Gastroesophageal sphincter (tissue), 4 donors: ENCODE measurements around a stretch of chr7.

DNA sequence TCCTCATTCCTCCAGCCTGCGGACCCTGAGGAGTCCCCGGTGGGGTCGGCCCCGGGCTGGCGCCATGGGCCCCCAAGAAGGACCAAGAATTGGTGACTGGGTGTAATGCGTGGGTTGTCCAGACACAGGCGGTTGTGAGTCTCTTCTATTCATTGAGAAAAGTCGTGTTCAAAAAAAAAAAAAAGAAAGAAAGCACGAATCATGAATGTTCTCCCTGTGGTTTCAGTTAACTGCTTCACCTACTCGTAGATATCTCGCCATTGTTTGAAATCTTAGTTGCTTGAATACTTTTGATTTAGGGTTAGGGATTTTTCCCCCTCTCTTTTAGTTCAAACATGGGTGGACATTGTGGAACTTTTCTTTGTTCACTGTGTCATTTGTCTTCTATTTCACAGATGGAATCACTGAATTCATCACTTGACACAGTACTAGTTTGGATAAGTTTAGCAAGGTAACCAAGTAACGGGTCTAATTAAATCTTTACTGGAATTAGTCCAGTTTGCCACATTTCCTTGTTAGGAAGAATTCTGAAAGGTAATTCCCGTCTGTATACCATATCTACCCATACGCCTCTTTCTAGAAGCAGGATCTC is 746 bp downstream of the STARD3NL start:
- PRO-cap, result unidirectional peak, minus-strand start at position 91 of the sequence; unidirectional peak, minus-strand start at position 136 of the sequence
- RAMPAGE, long total RNA, 4 experiments, result no peak in any of the 4 experiments

- PRO-cap, result no peak
- RAMPAGE, long total RNA, 4 experiments, result no peak in any of the 4 experiments
Measured at GRCh38 chr7:38304429-38304951, 126.4 kb downstream of the STARD3NL start.

- PRO-cap, result no peak
- RAMPAGE, long total RNA, 4 experiments, result no peak in any of the 4 experiments
Measured at GRCh38 chr7:38366496-38367132, 188.6 kb downstream of the STARD3NL start.

DNA sequence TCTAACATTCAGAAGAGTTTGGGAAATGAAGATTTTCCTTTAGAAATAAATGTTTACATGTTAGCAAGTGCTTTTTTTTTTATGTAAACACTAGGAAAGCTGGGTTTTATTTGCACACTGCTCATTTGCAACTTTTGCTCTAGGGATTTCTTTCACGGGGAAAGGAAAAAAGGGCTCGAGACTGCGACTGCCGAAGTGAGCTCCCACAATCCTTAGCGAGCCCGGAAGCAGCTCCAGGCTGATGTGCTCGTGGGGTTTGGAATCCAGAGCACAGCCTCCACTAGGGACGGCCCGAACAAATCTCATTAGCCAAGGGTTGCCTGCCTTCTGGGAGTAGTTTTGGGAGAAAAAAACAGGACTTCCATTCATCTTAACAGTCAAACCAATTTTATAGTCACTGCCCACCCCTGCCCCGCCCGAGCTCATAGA is 107.9 kb upstream of the YAE1 start:
- PRO-cap, result no peak
- RAMPAGE, long total RNA, 4 experiments, result no peak in any of the 4 experiments

DNA sequence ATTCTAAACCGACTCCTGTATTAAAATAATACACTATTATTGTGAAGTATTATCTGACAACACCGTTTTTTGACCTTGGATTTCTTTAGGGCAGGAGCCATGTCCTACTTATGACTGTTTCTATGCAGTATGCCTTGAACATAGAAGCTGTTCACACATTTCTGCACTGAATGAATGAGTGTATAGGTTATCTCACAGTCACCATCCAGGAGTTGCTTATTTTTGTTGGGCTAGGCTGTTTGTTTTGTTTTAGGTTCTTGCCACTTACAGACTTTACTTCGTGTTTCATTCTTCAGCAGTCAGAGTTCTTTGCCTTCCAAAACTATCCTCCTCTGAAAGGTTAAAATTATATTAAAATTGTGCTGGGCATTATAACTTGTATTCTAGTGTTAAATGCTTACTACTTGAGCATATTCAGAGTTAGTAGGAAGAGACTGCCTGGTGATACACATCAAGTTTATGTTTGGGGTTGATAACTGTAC is 1.6 kb downstream of the RALA start:
- PRO-cap, result no peak
- RAMPAGE, long total RNA, 4 experiments, result no peak in any of the 4 experiments

- PRO-cap, result no peak
- RAMPAGE, long total RNA, 4 experiments, result start-site peak on the plus strand in 2 of 4 experiments, at chr7:39987601-39988185 at its widest, 29 to 54 reads per replicate
Measured at GRCh38 chr7:39987570-39988289, 37.7 kb downstream of the CDK13 start.

- PRO-cap, result no peak
- RAMPAGE, long total RNA, 4 experiments, result start-site peak on the plus strand in 1 of 4 experiments, at chr7:40057304-40057607 at its widest, 11 reads per replicate
Measured at GRCh38 chr7:40057227-40057945, 77.0 kb downstream of the MPLKIP start.

GRCh38 chr7:40093870-40095187 is 40.1 kb downstream of the MPLKIP start:
- PRO-cap, result no peak
- RAMPAGE, long total RNA, 4 experiments, result start-site peak on the plus strand in 1 of 4 experiments, at chr7:40094148-40094937 at its widest, 12 reads per replicate

- PRO-cap, result no peak
- RAMPAGE, long total RNA, 4 experiments, result no peak in any of the 4 experiments
Measured at GRCh38 chr7:40218649-40219033, 83.8 kb downstream of the SUGCT start.

GRCh38 chr7:40546928-40547548 is 412.2 kb downstream of the SUGCT start:
- PRO-cap, result no peak
- RAMPAGE, long total RNA, 4 experiments, result start-site peak on the plus strand in 1 of 4 experiments, at chr7:40546989-40547083 at its widest, 5 reads per replicate

DNA sequence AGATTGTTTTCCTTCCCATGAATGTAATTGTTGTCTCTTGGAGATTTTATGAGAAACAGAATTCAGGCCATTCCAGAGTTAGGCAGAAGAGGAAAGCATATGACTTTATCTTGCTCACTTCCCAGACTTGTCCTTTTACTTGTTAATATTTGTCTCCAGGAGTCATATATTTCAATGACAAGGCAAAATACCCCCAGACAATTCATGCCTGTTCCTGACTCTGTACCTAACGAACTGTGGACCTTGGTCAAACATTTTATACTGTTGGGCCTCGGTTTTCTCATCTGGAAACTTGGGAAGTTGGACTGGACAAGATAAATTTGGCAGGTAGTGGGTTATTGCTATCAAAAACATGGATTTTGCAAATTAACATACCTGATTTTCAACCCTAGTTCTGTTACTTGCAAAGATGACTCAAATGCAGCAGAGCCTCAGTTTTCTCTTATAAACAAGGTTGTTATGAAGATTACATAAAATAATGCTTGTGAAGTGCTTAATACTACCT is 674.0 kb downstream of the SUGCT start:
- PRO-cap, result no peak
- RAMPAGE, long total RNA, 4 experiments, result no peak in any of the 4 experiments

GRCh38 chr7:41418415-41418773 is 284.5 kb downstream of the INHBA start:
- PRO-cap, result no peak
- RAMPAGE, long total RNA, 4 experiments, result no peak in any of the 4 experiments

DNA sequence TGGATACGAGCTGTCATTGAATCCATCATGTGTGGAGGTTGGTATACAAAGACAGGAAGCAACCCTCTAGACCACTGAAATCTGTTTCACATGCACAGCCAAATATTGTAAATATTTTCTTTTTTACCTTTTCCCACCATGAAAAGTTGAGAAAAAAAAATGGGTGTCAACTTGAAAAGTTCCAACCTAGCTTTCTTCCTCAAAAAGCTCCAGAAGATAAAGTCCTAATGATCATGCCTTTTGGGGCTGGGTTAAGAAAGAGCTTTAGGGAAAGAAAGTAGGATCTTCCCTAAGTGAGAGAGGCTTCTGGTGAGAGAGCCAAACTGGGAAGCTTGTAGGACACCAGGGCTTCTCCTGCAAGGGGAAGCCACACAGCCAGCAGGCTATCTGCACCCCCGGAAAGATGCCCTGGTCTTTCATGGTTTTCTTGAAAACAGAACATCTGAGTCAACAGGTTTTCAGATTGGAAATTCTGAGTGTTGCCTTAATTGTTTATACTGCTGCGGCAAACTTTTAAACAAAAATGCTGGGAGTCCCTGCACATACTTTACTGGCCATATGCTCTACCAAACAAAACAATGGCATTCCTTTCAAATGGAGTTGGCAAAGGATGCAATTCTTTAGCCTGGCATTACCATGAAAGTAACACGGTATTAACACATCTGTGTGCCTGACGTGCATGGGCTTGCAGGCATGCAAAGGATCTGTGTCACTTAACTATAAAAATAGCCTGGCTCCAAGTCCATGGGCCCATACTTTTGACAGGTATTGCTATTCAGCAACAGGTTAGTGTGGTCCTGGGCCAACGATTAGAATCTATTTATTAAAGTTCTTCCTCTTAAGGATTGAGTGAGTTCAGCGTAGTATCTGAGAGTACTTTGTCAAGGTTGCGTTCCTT is 4.3 kb downstream of the INHBA start:
- PRO-cap, result no peak
- RAMPAGE, long total RNA, 4 experiments, result no peak in any of the 4 experiments

DNA sequence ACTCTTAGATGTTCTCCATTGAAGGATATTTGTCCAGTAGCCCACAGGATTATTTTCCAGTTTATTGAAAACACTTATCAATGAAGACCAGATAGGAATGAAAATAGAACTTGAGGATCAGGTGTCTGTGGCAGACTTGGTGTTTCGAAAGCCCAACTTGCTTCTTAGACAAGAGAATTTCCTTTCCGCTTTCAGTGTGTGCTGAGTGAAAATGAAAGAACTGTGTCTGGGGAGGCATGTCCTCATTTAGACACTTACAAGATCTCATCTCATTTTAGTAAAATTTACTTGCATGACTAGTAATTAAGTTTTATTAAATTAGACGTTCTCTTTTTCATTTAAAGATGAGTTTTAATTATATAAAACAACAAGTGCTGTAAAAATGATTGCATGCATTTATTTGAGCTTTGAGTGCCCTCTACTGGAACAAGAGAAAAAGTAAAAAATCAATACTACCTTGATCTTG is 29.1 kb upstream of the INHBA start:
- PRO-cap, result no peak
- RAMPAGE, long total RNA, 4 experiments, result no peak in any of the 4 experiments

DNA sequence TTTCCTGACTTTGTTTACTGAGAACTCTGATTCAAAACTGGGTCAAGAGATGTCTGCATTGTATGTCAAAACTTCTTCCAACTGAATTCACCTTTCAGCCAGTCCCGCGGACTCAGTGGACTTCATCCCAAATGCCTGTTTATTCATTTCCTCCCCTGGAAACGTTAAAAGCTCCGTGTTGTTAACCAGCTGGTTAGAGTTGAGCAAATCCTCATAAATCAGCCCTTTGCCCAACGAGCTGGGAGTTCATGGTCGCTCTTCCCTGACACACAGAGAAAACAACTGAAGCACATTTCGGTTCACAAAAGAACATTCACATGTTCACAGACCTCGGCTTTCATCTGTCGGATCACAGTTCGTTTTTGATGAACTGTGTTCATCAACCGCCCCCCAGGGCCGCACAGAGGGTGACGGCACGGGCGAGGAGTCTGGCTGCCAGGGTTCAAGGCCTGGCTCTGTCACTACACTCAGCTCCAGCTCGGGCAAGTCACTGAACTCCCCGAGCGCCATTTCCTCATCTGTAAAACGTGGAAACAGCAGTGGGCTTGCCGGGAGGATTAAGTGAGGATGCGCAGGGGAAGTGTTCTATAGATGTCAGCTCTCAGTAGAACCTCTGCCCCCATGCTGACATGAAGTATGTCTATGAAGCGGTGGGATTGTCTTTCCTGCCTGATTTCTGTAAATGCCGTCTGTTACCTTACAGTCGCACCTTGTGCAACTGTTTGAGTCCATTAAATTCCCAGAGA is 62.5 kb downstream of the GLI3 start:
- PRO-cap, result no peak
- RAMPAGE, long total RNA, 4 experiments, result no peak in any of the 4 experiments

DNA sequence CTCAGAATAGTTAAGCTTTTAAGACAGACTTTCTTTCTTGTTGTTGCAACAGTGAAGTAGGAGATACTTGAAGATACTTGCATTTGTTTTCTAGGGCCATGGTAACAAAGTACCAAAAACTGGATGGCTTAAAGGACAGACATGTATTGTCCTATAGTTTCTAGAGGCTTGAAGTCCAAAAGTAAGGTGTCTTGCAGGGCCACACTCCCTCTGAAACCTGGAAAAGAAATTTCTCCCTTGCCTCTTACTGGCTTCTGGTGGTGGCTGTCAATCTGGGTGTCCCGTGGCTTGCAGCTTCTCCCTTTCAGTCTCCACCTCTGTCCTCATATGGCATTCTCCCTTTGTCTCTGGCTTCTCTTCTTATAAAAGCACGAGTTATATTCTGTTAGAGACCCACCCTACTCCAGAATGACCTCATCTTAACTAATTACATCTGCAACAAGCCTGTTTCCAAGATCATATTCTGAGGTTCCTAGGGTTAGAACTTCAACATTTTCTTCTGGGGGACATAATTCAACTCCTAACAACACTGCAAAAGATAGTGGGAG is 3.3 kb upstream of the GLI3 start:
- PRO-cap, result unidirectional peak, plus-strand start at position 459 of the sequence
- RAMPAGE, long total RNA, 4 experiments, result no peak in any of the 4 experiments

DNA sequence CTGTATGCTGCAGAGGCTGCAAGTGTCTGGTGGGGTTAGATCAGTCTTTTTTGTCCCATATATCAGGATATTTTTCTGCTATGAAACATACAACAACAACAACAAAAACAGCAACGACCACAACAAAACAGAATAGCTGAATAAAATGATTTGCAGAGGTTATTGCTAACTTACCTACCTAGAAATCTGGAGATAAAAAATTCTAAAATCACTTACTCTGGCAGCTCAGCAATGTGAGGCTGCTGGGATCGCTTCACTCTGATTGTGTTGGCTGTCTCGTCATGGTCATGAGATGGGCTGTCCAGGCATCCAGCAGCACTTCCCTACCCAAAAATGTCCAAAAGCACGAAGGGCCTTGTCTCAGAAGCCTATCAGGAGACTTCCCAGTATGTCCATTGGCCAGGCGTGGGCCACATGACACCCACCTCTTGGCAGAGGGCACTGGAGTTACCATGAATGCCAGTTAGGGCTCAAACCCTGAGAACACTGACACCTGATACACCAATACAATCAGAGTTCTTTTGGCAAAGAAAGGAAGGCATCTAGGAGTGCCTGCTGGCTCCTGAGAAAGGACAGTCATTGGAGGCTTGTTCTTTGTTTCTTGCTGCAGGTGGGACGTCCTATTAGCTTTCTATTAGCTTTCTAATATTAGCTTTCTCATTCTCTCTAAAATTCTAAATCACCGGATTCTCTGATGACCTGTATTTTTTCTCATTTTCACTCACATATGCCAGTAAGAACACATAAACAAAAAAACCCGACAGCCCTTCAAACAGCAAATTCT is 27.0 kb upstream of the GLI3 start:
- PRO-cap, result no peak
- RAMPAGE, long total RNA, 4 experiments, result no peak in any of the 4 experiments

GRCh38 chr7:43072482-43073134 is 39.8 kb upstream of the HECW1 start:
- PRO-cap, result no peak
- RAMPAGE, long total RNA, 4 experiments, result no peak in any of the 4 experiments

GRCh38 chr7:43609063-43609988 is 26.4 kb downstream of the STK17A start:
- PRO-cap, result no peak
- RAMPAGE, long total RNA, 4 experiments, result no peak in any of the 4 experiments

GRCh38 chr7:43617391-43618085 is 34.6 kb downstream of the STK17A start:
- PRO-cap, result no peak
- RAMPAGE, long total RNA, 4 experiments, result no peak in any of the 4 experiments